Colon Carcinoma Metastatic in the Brain (tissue), 2 donors: ENCODE measurements around the genes AXIN2 and APOH.

GRCh38 chr17:65058196-65058528 is 1.6 kb upstream of the GNA13 start:
- PRO-cap, 2 experiments = no peak in any of the 2 experiments

DNA sequence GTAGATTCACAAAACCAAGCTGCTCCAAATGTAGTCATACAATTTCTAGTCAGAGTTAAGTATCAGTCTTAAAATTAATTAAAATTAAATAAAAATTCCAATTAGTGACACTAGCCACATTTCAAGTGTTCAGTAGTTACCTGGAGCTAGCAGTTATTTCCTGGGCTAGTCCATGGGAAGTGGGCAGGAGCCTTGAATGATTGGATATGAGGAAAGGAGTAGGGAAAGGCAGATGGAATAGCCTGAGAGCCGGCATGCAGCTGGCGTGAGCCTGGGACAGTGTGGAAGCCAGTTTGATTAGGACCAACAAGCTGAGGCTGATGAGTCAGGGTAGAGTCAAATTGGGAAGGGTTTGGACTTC is 15.2 kb upstream of the GNA13 start:
- PRO-cap, 2 experiments = no peak in any of the 2 experiments

DNA sequence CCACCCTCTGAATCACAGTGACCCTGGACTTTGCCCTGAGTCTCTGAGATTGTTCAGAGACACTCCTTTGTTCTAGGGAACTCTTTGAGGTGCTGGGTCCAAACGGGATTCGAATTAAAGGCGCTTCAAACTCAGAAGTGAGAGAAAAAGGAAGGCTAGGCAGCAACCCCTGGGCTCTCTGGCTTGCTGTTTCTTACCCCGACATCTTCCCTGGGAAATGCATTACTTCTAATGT is 16.3 kb upstream of the GNA13 start:
- PRO-cap, 2 experiments = peak in 2 of 2 experiments; most common plus-strand start position 75 of the sequence (in 1)

DNA sequence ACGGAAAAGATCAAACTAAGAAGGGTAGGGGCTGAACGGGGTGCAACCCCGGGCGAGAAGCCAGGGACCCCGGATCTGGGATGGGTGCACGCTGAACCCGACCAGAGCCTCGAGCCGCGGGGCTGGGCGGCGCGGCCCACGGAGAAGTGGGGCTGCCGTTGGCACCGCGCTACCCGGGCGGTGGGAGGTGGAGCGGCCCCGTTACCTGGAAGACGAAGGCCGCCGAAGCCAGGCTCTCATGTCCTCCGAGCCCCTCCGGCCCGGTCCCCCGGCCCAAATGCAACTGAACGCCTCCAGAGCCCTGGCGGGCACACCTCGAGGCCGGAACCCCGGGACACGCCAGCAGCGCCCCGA is 1.7 kb downstream of the AXIN2 start:
- PRO-cap, 2 experiments = no peak in any of the 2 experiments

DNA sequence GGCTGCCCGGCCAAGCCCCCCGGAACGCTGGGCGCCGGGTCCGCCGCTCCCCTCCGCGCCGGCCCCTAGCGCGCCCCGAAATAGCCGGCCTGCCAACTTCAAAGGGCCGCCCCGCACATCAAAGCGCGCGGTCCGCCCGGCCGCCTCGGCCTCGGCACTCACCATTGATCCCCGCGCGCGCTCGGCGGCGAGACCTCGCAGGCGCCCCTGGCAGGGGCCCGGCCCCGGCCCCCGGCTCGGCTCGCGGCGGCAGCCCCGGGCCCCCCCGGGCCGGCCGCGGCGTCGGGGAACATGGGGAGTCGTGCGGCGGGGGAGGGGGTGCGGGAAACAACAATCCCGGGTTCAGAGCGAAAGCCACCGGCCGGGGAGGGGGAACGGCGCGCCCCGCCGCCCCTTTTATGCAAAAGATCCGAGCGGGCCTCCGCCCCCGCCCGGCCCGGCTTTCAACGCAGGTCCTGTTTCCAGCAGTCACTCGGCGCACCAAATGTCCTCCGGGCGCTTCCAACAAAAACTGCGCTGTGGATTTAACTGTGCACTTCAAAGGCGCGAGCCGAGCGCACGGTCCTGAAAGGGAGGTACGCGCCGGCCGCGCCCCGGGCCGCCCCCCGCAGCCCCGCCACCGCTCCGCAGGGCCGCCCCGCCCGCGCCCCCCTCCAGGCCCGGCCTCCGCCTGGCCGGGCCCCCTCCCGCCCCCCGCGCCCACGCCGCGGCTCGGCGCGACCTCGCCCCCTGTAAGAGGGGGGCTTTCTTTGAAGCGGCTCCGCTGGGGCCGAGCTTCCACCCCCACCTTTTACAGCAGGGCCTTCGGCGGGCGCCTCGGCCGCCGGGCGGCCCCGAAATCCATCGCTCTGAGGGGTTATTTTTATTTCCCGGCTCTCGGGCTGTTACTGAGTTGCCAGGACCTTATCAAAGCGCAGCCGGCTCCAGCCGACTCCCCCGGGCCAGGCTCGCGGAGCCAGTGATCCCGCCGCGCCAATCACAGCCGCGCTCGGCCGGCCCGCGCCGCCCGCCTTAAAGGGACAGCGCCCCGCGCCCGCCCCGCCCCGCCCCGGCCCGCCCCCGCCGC is at the start of gene AXIN2:
AXIN2 (minus strand) TSS at position 986 of the 1,066 bp plus-strand sequence.
- PRO-cap, 2 experiments = peak in 2 of 2 experiments; most common plus-strand start position 471 of the sequence (in 2); most common minus-strand start position 482 of the sequence (in 2)

DNA sequence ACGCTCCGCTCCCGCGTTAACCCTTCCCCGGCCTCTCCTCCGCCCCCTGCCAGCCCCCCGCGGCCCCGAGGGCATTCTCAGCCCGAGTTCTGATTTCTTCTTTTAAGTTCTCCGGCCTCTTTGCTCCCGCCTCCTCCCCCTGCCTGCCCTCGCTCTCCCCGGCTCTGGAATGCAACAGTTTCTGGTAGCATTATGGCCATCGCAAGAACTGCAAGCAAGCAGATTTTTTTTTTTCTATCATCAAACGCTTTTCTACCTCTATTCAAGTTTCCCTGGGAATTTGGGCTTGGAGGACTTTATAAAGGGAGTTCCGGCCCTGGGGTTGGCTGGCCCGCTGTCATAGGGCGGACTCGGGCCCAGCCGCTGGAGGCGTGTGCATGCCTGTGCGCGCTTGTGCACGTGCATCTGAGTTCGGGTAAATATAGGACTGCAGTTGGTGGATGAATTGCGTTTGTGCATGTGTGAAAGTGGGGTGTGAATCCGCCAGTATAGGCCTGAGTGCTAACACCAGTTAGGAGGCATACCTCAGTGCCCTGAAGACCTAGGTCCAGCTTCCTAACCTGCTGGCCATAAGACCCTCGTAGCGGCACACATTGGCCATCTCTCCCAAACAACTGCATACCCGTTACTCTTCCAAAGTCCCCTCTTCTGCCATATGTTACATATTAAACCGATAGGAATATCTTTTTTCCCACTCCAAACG is 432 bp upstream of the AXIN2 start:
- PRO-cap, 2 experiments = no peak in any of the 2 experiments

DNA sequence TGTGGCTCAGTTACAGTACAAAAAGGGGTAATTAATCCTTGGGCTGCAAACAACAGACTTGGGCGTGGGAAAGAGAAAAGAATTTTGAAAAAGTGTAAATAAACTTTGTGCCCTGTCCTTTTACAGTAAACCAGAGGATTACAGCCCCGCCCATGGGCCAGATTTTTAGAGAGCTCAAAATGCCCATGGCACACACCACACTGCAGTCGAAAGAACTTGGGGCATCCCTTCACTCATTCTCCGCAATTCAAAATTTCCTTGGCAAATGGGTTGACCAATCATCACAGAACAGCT is 73.2 kb upstream of the AXIN2 start:
- PRO-cap, 2 experiments = no peak in any of the 2 experiments

DNA sequence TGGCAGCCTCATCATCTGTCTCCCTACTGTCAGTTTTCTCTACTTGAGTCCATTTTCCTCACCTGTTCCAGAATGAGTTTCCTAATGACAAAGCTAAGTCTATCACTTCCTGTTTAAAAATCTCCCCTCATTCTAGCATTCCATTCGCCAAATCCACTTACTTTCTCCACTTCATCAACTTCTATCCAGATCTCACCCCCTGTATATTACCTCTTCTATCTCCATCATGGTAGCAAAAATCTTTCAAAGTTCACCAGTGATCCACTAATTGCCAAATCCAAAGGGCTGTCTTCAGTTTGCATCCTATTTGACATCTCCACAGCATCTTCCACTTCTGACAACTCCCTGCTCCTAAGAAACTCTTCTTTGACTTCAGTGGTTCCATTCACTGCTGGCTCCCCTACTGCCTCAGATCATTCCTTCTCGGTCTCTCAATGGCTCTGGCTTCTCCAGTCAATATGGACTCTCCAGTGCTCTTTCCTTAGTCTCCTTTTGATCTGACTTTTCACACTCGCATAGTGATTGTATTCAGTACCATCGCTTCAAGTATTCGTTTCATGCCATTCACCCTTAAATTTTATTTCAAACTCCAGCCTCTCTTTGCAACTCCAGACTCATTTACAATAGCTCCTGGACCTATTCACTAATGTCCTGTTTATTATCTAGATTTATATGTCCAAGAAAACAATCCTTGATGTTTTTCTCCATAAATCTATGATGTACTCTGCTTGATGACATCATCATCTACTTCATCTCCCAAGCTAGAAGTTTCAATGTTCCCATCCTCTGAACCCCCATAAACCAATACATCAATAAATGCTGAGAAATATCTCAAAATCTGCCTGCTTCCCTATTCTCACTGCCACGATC is 4.5 kb downstream of the CEP112 start:
- PRO-cap, 2 experiments = no peak in any of the 2 experiments

DNA sequence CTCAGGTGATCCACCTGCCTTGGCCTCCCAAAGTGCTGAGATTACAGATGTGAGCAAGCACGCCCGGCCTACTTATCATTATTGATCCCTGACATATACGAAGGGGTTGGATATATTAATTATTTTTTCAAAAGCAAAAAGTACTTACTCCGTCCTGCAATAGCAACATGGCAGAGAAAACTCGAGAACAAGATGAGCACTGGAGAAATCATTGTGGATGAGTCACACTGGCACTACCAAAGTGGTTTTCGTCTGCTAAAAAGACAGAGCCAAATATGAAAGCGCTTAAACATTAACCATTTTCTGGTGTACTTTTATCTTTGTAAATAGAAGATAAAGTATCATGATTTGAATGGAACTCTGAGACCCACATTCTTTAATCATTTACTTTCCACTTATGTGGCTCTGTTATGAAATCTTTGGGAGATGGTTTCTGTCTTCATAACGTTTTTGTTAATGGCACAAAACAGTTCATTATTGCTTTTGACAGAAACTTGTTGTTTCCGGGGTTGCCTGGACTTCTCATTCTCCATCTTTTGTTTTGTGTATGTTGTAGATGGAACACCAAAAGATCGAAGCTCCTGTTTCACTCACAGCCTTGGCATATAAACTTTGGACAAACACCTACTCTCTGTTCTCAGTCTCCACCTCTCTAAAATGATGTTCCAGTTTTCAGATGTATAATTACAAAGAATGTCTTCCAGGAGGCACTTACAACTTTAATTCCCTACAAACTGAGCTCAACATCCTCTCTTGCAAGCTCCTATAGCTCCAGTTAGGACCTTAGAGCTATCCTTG is at the start of gene APOH:
APOH (minus strand) TSS at position 248 of the 798 bp plus-strand sequence.
- PRO-cap, 2 experiments = no peak in any of the 2 experiments

GRCh38 chr17:66415329-66415837 is 113.0 kb downstream of the PRKCA start:
- PRO-cap, 2 experiments = peak in 2 of 2 experiments; most common plus-strand start chr17:66415507 (in 1)

GRCh38 chr17:66425781-66426309 is 123.4 kb downstream of the PRKCA start:
- PRO-cap, 2 experiments = no peak in any of the 2 experiments

GRCh38 chr17:66697761-66698617 is 136.9 kb upstream of the CACNG5 start:
- PRO-cap, 2 experiments = no peak in any of the 2 experiments

DNA sequence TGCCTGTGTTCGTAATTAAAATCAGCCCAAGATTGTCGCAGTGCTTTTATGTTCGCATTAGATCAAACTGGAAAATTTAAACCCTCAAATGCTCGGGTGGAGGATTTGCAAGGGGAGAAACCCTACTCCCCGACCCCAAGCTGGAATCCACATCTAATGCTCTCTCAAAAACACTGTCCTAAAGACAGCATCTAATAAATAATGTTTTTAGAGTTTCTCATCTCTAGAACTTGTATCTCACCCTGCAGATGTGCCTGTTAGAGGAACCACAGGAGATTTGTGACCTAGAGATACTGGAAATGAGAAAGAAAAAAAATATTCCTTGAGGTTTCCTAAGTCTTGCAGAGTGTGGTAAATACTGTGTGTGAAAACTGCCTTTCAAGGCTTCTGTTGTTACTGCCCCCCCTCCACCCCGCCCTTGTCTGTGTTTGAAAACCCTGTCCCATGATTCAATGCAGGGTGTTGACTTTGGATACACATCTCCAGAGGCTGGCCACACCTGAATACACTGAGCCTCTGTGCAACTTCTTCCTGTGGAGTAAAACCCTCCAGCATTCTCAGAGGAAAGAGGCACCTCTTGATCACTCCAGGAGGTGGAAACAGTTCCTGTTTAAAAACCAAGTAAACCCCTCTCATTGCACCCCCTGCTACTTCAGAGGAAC is 123.2 kb upstream of the CACNG5 start:
- PRO-cap, 2 experiments = no peak in any of the 2 experiments

- PRO-cap, 2 experiments = no peak in any of the 2 experiments
Observed at GRCh38 chr17:66789834-66790725, 44.8 kb upstream of the CACNG5 start.

DNA sequence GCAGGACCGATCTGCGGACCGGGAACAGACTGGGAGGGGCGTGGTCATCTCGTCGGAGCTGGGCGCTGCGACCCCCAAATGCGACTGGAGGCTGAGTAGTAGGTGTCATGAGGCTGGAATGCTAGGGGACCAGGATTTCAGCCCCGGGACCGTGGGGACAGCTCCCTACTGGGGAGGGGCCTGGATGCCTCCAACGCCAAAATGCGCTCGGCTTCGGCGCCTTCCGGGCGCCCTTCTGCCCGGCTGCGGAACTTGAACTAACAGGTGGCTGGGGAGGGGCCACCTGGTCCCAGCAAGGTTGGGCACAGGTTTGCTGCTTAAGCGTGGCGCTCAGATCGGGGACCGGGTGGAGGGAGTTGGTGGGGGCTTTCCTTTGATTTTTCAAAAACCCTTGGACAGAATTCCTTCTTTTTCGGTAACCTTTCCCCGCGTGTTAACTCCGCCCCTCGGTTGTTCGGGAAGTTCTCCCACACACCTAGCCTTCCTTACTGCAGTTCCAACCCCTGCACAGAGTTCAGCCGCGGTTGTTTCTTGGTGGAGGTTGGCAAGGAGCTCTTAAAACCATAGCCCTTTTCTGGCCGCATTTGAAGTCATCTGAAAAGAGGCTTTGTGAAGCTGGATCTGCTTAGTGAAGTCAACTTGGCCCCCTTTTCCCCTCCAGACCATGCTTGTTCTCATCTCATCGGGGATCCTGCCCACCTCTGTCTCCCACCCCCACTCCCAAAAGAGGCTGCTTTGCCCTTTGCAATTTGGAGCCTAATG is 1.6 kb downstream of the CACNG4 start:
- PRO-cap, 2 experiments = peak in 1 of 2 experiments; most common minus-strand start position 237 of the sequence (in 1)

- PRO-cap, 2 experiments = no peak in any of the 2 experiments
Observed at GRCh38 chr17:67346950-67347478, 19.4 kb downstream of the PSMD12 start.

DNA sequence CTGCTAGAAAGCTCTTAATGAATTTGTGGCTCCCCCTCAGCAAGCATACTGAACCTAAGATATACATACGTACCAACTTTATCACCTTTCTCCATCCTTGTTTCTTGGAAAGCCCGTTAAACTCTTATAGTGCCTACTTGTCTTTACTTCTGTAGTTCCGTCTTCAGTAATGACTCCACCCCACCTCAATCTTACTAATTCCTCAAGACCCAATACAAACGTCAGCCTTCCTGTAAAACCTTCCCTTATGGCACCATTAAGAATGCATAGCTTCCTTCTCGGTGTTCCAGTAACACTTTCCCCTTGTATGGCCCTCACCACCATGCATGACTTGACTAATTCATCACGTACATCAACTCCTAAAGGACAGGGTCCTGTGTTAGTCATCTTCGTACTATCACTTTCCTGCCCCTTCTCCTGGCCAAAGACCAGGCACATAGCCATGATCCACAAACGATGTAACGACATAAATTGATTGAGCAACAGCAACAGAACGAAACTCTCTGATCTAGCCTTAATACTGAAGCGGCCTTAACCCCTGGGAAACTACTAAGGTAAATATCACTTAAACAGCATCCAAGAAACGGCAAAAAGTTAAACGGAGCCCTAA is 708 bp downstream of the PSMD12 start:
- PRO-cap, 2 experiments = peak in 1 of 2 experiments; most common plus-strand start position 435 of the sequence (in 1); most common minus-strand start position 171 of the sequence (in 1)

- PRO-cap, 2 experiments = peak in 1 of 2 experiments; most common plus-strand start chr17:67441410 (in 1); most common minus-strand start chr17:67441348 (in 1)
Observed at GRCh38 chr17:67440858-67441931, 64.1 kb downstream of the PITPNC1 start.

DNA sequence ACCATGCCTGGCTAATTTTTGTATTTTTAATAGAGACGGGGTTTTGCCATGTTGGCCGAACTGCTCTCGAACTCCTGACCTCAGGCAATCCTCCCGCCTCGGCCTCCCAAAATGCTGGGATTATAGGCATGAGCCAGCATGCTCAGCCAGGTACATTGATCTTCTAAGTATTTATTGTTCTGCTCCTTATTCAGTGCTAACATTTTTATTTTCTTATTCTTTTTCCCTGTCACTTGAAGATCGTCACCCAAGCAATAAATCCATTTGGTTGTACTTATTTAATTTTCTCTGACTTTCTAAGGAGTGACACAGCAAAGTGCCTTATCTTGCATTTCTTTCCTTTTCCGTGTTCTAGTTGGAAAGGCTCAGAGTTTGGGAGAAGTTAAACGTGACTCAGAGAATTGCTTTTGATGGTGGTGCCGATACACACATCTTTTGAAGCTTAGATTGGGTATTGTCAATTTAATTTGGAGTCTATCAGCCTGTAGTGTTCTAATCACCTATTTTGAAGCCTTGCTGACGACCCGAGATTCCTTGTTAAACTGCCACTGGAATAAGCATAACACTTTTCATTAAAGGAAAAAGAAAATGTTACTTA is 71.9 kb downstream of the PITPNC1 start:
- PRO-cap, 2 experiments = no peak in any of the 2 experiments

DNA sequence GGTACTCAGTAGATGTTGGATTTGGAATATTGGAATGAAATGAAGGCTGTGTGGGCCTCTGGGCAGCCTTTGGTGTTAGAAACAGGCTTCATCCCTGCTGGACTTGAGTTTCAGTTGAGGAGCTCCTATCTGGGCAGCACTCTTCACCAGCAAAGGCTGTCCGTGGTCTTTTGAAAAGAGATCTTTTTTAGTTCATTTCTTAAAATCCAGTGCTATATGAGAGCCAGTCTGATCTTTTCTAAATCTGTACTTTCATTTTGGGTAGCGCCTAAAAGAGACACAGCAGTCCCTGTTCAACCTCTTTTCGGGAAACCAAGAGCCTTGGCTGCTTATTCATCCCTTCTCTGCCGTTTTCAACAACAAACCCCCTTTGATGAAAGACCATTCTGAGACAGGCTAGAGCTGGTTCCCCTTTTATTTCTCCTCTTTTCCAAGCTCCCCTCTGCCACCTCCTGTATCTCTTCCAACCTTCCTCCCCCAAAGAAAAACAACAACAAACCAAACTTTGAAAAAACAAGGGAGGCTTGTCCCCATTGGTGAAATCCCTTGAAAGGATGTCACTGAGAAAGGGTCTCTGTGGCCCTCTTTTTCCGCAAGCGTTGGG is 101.1 kb downstream of the PITPNC1 start:
- PRO-cap, 2 experiments = no peak in any of the 2 experiments